ENCODE measurements around a stretch of chr10.

DNA sequence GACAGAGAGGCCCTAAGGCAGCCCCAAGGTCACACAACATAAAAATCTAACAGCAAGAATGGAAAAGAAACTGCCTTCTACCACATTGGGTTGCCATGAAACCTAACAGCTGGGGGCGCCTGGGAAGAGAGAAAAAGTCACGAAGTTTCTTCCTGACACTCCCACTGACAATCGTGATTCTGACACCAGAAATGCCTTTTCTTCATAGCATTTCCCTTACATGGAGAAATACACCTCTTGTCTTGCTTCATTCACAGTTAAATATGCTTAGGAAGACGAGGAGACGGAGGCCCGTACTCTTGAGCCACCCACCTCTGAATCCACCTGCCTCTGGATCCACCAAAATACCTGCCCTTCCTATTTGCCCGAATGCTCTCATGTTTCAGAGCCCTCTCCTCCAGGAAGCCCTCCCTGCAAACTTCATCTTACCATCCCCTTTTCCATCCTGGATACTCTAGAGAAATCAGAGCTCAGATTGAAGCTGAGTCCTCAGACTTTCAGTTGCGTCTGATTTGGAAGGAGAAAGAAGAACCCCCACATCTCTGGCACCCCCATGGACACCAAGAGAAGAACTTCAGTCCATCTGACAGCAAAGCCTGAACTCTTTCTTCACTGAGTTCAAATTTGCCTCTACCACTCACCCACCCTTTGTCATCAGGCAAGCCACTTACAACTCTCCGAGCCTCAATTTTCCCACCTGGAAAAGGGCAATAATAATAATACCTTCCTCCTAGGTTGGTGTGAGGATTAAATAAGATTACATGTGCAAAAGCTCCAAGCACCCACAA, 135.4 kb downstream of the KCNMA1 start:
- RRBS, 2 experiments = no CpG with 5 or more reads among the region's 9 CpGs

DNA sequence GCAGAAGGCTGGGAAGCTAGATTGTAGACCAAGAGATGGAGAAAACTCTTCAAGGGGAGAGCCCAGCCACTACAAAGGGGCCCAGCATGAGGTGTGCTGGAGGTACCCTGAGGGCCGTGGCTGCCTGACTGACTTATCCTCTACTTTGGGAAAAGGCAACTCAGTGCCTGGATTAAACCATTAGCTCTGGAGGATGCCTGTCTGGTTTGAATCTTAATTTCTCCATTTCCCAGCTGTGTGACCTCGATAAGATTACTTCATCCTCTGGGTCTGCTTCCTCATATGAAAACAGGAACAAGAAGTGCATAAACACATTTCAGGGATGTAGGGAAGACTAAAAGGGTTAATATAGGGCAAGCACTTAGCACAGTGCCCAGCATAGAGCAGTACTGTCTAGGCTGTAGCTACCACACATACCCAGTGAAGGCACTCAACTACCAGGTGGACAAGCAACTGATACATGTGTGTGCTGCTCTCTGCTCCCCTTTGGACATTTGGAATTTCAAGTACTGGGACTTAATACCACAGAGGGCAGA, 85.4 kb downstream of the KCNMA1 start:
- RRBS, 2 experiments = no CpG with 5 or more reads among the region's 2 CpGs

GRCh38 chr10:77601533-77602079, 36.0 kb downstream of the KCNMA1 start:
- RRBS, 2 experiments = no CpG with 5 or more reads among the region's 3 CpGs

GRCh38 chr10:77609715-77610141, 27.9 kb downstream of the KCNMA1 start:
- RRBS, 2 experiments = no CpG with 5 or more reads among the region's 5 CpGs

DNA sequence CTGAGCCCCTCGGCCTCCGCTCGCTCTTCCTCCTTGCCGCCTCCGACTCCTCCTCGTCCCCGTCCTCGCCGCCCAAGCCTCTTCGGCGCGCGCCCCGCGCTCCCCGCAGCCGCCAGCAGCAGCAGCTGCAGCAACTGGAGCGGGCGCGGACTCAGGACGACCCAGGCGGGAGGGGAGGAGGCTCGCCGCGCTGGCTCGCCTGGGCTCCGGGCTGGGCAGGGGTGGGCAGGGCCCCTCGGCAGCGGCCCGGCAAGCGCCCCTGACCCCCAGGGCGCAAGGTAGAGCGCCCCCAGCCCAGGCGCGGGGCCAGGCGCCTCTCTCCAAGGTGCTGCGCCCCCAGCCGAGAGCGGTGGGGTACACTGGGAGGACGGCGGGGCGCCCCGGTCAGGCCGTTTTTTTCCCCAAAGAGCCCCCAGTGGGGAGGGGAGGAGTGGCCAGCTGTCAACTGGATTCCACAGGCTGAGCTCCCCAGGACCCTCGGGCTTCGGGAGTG, 784 bp upstream of the KCNMA1 start:
- RRBS, 2 experiments = 3 to 11% methylated on average over 4 of the region's 46 CpGs

DNA sequence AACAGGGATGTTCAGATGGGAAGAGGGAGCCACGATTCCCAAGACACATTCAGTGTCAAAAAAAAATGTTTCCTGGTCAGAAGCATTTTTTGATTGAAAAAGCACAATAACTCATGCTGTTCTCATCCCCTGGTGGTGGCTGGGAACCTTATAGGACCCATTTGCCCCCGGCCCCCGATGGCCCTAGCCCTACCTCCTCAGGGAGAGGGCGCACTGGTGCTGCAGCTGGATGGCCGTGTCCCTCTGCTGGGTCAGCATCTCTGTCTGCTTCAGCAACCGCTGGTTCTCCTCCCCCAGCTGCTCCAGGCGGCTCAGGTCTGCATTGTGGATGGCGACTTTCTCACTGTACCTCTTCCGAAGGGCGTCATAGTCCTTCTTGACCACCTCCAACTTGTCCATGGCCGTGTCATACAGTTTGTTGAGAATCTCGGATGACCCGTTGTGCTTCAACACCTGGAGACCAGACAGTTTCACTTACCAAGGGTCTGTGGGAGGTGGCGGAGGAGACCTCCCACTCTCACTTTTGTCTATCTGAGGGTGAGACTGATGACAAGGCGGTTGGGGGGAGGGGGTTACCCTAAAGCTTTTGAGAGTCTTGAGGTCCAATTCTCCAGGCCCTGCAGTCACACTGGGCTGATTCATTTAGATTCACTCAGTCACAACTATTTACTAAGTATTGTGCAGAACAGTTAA, 83.2 kb downstream of the DLG5 start:
- RRBS, 2 experiments = no CpG with 5 or more reads among the region's 15 CpGs

GRCh38 chr10:77881038-77882017, 45.2 kb downstream of the DLG5 start:
- RRBS, 2 experiments = no CpG with 5 or more reads among the region's 7 CpGs

GRCh38 chr10:77909261-77909771, 17.2 kb downstream of the DLG5 start:
- RRBS, 2 experiments = no CpG with 5 or more reads among the region's 8 CpGs

DNA sequence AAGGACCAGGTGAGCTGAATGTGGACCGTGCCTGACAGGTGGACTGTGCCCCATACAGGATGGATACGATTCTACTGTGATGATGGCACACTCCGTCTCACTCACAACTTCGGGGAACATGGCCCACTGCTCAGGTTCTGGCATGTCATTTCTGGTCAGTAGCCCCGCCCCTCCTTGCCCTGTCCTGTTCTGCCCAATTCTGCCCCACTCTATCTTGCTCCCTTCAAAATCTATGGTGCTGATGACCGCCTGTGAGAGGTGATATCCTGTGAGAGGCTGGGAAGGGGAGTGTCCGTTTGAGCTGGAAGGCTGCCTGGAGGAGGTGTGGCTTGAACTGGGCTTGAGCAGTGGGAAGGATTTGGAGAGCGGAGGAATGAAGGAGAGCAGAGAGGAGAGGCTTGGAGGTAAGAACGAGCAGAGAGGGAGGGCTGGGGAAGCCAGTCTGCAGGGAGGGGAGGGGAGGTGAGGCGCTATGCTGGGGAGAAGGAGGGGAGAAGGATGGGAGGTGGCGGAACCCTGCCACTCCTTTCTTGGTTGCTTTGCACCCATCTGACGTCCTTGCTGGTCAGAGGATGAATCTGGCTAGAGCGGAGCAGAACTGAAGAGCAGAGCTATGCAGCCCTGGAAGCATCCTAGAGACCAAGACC, 145.3 kb downstream of the RPS24 start:
- RRBS, 2 experiments = no CpG with 5 or more reads among the region's 13 CpGs

- RRBS, 2 experiments = no CpG with 5 or more reads among the region's 7 CpGs
These were observed 278.7 kb downstream of the RPS24 start for GRCh38 chr10:78312209-78312837.

- RRBS, 2 experiments = no CpG with 5 or more reads among the region's 22 CpGs
These were observed 373.5 kb downstream of the RPS24 start for GRCh38 chr10:78406973-78407757.

- RRBS, 2 experiments = no CpG with 5 or more reads among the region's 12 CpGs
These were observed 325.8 kb upstream of the ZMIZ1 start for GRCh38 chr10:78742737-78743647.

GRCh38 chr10:78763479-78764400, 305.0 kb upstream of the ZMIZ1 start:
- RRBS, 2 experiments = no CpG with 5 or more reads among the region's 13 CpGs

- RRBS, 2 experiments = no CpG with 5 or more reads among the region's 14 CpGs
These were observed 291.2 kb upstream of the ZMIZ1 start for GRCh38 chr10:78777160-78778357.

DNA sequence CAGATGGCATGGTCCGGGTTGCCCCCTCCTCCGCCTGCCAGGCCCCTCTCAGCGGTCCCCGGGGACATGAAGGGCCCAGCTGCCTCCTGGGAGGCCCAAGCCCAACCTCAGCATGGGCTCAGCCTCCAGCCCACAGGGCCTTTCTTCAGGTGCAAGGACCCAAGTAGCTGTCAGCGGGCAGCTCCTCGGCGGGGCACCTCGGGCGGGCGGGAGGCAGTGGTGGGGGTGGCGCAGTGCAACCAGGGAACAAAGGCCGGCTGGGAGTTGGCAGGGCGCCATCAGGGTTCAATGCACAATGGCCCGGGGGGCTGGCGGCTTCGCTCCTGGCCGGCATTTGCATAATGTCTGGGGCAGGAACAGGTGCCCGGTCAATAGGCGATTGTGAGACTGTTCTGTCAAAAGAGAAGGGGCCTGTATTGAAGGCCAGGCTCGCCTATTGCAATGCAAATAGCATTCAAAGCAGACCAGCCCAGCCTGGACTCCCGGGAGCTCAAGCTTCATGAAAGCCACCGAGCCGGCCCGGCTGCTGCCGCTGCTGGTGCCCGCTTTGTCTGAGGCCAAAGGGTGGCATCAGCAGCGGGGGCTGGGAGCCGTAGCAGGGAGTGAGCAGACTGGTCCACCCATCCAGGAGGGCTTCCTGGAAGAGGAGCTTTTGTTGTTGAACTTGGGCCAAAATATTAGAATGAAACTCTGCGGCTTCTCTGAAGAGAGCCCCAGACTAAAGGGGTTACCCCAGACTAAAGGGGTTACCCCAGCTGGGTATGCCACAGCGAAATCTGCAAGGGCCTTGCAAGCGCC, 155.0 kb upstream of the ZMIZ1 start:
- RRBS, 2 experiments = 70 to 77% methylated on average over 8 to 11 of the region's 31 CpGs

GRCh38 chr10:78973106-78973978, 95.4 kb upstream of the ZMIZ1 start:
- RRBS, 2 experiments = 3 to 6% methylated on average over 15 of the region's 59 CpGs

GRCh38 chr10:79059101-79059736, 9.5 kb upstream of the ZMIZ1 start:
- RRBS, 2 experiments = no CpG with 5 or more reads among the region's 10 CpGs

DNA sequence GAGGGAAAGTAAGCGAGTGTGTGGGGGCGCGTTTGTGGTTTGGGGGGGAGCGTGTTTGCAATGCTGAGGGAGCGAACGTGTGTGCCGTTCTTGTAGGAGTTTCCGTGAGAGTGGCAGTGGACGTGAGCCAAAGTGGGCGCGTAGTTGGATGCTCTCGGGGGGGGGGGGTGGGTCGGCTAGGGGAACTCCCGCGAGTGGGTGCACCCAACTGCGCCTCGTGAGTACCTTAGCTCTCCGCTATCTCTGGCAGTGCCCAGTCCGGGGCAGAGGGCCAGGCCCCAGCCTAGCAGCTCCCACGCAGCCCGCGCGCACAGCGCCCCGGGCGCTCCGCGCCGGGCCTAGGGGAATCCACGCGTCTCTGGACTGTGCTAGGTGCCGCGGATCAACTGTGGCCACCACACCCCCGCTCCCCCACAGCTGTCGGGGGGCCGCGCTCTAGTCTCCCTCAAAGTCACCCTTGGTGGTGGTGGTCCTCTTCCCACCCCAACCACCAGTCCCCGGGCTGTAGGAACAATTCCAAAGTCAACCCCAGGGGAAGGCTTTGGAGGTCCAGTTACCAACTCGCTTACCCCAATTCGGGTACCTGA, 842 bp upstream of the ZMIZ1 start:
- RRBS, 2 experiments = 2 to 6% methylated on average over 10 of the region's 40 CpGs

GRCh38 chr10:79069316-79069833, 609 bp downstream of the ZMIZ1 start:
- RRBS, 2 experiments = 1 to 6% methylated on average over 21 of the region's 55 CpGs

DNA sequence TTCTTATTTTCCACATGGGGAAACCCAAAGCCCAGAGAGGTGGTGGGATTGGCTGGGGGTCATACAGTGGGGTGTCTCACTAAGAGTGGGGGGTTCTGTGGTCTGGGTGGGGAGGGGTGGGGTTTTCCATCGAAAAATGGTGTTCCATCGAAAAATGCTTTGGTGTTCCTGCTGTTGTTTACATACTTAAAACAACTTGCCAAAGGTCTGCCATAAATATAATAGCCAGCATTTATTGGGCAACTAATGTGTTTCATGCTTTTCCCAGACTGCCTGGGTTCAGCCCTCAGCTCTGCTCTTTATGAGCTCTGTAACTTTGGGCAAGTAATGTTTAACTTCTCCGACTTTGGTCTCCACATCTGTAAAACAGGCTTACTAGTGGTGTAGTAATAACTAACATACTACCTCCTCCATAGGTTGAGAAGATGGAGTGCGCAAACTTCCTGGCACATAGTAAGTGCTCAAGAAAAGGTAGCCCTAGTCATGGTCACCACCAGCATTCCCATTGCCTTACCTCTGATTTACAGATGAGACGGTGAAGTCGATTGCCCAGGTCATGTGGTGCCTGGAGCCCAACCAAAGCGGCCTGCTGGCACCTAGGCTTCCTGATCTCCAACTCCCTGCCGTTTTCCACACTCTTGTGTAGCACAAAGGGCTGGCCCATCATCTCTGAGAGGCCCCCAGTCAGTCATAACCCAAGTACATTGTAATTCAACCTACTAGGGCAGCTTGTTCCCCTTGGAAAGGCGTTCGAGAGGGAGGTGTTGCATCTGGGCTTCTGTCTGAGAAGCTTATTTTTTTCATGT, 8.8 kb downstream of the ZMIZ1 start:
- RRBS, 2 experiments = no CpG with 5 or more reads among the region's 10 CpGs